SJSA1 (cell line): ENCODE results near the genes GOLGA8F and TJP1.

GRCh38 chr15:25830630-25831677 lies 32.2 kb downstream of the ATP10A start:
- RAMPAGE, long total RNA = no peak

GRCh38 chr15:25859535-25860316 lies 3.4 kb downstream of the ATP10A start:
- RAMPAGE, long total RNA = no peak

DNA sequence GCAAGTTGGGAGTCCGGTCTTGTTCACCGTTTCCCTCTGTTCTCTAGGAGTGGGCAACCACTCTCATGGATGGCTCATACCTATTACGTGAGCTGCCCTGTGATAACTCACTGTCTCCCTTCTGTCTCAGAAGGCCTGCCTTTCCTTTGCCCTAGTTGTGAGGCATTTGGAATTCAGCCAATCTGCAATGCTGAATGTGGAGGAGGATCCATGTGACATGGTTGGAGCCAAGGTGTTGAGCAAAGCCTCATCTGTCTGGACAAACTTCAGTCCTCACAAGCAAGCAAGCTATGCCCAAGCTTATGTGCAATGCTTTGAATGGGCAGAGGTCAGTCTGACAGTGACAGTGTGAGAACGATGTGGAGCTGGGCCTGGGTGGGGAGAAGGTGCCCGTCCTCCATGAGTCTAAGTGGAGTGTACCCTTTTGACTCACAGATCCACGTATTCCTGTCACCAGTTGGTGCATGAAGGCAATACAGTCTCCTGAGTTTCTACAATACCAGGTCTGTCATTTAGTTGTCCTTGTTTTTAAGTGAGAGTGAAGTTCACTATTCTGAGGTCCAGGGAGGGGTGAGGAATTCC lies 37.9 kb upstream of the ATP10A start:
- RAMPAGE, long total RNA = no peak

DNA sequence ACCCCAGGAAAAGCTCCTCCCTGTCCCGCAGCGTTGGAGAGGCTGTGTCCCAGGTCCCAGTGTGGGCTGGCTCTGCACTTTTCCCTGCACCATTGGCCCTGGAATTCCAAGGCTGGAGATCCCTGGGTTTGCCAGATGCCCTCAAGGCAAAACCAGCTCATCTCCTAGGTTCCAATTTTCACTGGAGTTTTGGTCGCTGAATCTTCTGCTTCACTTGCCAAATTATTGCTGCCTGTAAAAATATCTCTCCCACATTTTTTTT lies 150.8 kb upstream of the ATP10A start:
- RAMPAGE, long total RNA = no peak

DNA sequence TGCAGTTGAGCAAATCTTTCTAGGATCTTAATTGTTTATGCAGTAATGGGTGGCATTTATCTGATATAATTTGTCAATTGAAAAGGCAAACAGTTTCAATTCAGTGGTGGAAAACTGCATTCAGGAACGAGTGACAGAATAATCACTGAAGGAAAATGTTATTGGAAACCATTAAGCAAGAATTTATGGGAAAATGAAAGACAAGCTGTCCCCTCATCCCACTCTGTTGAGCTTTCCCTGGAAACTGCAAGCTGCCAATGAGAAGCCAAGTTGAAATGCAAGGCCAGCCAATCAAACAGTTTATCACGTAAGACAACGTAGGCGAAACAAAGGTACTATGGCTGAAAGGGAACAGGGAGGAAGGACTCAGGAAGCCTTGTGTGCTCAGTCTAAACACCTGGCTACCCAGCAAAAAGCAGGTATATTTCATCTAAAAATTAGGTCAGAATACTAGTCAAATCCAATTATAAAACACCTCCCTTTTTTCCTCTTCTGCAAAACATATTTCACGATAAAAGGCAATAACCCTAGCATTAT lies 187.9 kb upstream of the ATP10A start:
- RAMPAGE, long total RNA = no peak

DNA sequence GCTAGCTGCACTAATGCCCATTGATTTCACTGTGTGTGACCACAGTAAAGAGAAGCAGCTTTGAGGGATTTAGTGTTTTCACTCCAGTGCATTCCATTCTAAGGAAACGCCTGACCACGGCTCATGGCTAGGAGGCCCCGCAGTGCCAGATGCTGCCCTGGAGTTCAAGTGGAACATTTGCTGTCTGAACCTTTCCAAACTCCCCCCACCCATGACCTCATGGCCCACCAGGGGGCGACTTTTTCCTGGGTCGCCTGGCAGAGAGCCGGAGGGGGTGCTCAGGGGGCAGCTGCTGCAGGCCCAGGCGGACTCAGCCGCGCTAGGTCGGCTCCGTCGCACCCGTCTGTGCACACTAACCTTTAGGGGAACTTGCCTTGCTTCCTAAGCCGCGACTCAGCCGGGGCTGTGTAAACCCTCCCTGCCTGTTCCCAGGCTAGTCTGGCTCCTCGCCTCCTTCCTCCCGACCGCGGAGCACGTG lies 338 bp downstream of the OCA2 start:
- RAMPAGE, long total RNA = no peak

DNA sequence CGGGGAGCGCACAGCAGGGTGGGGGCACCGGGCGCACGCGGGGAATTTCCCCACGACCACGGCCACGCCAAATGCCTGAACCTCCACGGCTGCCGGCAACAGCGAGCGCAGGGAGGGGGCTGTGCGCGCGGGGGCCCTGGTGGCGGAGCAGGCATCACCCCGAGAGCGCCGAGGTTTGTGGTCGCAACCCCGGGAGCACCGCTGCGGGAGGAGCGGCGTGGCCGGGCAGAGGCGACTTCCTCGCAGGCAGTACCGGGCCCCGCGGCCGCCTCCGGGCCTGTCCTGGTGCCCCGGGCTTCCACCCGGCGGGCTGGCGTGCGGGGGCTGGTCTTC lies 7.5 kb upstream of the OCA2 start:
- RAMPAGE, long total RNA = no peak

GRCh38 chr15:28378394-28378893 lies at the start of gene GOLGA8F:
Gene GOLGA8F, plus strand, starts transcription at chr15:28378664.
- RAMPAGE, long total RNA = no peak

GRCh38 chr15:28948351-28948929 lies 62.7 kb downstream of the APBA2 start:
- RAMPAGE, long total RNA = no peak

DNA sequence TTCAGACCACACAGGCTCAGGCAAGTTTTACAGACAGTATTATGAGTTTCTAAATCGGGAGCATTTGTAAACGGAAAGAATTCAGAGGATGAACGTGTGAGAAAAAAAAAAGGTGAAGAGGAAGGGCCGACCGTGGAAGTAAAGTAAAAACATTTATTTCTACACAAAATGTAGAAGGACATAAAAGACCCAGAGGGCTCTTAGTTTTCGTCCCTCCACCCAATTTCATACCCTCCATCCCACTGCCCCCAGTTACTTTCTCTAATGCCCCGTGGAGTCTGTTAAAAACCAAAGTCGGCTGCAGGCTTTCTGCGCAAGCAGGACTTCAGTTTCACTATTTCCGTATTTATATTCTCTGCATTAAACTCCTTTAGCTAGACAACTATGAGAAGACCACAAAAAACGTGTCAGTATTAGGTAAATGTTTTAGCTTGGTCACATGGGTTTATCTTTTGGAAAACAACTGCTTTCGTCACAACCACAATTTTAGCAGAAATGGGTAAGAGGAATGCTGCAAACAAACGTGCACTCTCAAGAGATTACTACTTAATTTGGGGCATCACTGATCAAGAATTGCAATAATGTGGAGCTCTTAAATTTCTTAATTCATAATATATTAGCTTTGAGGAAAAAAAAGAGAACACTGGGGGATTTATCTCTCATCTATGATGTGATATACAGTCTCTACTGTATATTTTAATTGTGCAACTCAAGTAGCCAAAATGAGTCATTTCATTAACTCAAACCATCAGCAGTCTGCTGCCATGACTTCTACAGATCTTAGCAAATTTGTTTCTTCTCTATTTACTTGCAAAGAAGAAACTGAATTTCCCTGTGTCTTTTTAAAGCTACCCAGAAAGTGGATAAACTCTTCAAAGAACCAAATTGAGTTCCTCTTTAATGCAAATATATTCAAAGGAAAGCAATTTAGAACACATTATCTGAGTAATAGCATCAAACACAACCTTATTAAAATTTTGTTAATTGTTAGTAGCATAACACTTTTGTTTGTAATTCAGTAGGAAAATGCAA lies 720 bp upstream of the NSMCE3 start:
- RAMPAGE, long total RNA = no peak

DNA sequence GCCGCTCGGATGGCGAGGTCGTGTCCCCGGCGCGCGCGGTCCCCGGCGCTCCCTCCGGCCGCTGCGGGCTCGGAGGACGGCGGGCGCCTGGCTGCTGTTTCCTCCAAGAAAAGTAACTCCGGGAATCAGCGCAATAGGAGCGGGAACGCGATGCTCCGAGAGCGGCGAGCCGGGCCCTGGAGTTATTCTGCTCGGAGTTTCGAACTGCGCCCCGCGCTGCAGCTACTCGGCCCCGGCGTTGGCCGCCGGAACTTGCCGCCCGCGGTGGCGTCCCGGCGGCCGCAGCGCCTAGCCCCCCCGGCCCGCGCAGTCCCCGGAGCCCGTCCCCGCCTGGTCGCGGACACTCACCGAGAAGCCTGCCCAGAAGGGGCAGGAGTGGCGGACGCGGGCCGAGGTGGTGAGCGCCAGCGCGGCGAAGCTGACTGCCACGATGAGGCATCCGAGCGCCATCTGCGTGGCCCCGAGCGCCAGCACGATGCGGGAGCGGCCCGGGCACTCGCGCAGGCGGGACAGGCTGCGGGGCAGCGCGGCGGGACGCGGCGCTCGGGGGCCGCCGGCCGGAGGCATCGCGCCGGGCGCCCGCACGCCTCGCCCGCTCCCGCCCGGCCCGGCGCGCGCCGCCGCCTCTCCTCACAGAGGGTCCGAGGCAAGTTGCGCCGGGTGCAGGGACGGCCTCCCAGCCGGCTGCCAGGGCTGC lies 474 bp downstream of the ENTREP2 start:
- RAMPAGE, long total RNA = no peak

DNA sequence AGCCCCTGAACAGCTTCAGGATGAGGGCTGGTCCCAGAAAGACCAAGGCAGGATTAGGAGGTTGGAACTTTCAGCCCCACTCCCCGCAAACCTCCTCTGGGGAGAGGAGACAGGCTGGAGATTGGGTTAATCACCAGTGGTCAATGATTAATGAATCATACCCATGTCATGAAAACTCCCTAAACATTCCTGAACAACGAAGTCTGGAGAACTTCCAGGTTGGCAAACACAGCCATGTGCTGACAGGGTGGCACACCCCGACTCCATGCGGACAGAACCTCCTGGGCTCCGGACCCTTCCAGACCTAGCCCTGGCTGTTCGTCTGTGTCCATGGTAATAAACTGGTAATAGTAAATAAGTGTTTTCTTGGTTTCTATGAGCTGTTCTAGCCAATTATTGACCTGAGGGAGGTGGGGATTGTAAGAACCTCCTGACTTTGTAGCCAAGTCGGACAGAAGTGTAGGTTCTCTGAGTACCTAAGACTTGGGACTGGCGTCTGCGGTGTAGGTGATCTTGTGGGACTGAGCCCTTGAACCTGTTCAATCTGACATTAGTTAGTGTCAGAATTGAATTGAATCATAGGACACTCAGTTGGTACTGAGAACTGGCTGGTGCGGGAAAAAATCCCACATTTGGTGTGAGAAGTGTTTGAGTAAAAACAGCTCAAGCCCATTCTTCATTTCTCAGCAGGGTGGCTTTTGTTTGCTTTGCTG lies 100.3 kb upstream of the ENTREP2 start:
- RAMPAGE, long total RNA = no peak

DNA sequence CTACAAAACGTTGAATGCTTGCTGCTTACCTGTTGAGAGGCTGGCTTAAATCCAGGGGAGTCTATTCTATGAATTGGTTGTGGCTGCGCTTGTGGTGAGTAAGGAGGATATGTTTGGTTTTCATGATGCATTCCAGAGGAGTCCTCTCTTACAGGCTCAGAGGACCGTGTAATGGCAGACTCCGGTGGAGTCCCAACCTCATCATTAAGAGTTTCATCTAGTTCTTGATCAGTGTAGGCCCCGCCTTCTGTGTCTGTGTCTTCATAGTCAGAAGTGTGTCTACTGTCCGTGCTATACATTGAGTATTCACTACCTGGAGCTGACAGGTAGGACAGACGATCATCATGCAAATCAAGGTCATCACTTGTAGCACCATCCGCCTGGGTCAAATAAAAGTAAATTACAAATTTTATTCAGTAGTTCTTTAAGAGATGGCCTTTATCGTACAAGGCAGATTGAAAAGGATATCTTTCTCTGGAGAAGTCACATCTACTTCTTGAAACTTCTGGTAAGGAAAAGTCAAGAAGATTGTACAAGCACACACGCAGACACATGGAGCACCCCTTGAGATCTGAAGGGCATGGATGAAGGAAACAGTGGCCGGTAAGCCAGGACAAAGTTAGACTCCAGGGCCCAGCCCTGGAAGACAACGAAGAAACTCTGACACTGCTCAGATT lies 101.8 kb downstream of the TJP1 start:
- RAMPAGE, long total RNA = no peak

- RAMPAGE, long total RNA = no peak
These were observed at the start of gene TJP1 for GRCh38 chr15:29821847-29822746. Gene TJP1, minus strand, starts transcription at chr15:29822468.

DNA sequence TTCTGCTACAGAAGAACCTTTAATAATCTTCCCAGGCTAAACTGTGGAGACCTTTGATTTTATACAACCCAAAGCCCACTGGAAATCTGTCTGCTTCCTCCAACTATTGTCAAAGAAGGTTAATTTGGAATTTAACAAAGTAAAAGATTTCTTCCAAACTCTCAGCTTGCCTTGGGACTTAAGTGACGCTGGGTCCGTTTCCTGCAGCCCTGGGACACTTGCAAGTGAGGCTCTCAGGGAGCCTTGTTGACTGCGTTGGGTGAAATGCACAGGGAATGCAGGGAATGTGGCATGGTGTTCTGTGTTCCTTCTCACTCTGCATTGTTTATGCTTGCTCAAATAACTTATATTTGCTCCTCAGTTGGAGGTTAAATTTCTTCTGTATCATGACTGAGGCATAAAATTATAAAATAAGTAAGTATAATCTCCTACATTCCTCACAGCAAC lies 60.8 kb upstream of the TJP1 start:
- RAMPAGE, long total RNA = no peak

- RAMPAGE, long total RNA = no peak
These were observed 56.8 kb upstream of the GOLGA8R start for GRCh38 chr15:30470752-30471461.

GRCh38 chr15:30791209-30791718 lies 112.5 kb upstream of the FAN1 start:
- RAMPAGE, long total RNA = no peak

DNA sequence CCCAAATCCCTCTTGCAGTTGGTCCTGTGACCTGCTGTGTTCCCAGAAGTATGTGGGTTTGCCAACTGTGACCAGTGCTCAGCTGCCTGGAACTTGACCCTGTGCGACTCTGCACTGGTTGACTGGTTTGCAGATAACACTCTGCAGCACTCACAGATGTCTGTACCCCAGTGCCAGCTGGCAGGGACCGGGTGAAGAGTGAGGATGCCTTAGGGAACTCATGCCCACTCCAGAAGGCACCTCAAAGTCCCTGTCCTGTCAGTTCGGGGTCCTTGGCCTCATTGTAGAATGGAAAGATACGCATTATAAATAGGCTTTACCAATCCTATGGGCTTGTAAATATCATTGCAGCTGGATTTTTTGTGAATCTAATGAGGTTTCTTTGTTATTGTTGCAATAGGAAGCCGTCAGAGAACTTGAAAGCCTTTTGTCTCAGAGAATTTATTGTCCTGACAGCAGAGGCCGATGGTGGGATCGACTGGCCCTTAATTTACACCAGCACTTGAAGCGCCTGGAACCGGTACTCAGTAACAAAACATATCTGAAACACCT lies 18.2 kb downstream of the FAN1 start:
- RAMPAGE, long total RNA = no peak

- RAMPAGE, long total RNA = no peak
These were observed 22.4 kb upstream of the MTMR10 start for GRCh38 chr15:31013896-31014211.

- RAMPAGE, long total RNA = no peak
These were observed 22.8 kb upstream of the MTMR10 start for GRCh38 chr15:31014212-31014684.